Parietal lobe (tissue), 2 donors: ENCODE results near the genes UGT3A1, EGFLAM and RICTOR.

DNA sequence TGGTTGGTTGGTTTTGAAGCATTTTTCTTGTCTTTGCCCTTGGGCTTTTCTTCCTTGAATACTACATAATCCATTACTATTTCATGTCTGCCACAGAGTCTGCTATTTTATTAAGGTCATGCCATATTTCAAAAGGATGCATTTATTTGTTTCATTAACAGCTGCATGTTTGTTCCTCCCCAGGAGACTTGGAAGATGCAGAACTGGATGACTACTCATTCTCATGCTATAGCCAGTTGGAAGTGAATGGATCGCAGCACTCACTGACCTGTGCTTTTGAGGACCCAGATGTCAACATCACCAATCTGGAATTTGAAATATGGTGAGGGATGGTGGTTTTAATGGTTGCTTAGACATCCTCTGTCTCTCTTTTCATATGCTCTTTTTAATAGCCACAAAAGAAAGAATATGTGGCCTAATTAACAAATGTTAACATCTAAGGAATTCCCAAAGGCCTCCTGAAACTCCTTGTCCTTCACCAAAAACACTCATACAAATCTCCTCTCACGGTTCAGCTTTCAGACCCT lies 4.0 kb downstream of the IL7R start:
- RAMPAGE, long total RNA: no peak

GRCh38 chr5:35877131-35878321 lies 20.8 kb downstream of the IL7R start:
- RAMPAGE, long total RNA: no peak

DNA sequence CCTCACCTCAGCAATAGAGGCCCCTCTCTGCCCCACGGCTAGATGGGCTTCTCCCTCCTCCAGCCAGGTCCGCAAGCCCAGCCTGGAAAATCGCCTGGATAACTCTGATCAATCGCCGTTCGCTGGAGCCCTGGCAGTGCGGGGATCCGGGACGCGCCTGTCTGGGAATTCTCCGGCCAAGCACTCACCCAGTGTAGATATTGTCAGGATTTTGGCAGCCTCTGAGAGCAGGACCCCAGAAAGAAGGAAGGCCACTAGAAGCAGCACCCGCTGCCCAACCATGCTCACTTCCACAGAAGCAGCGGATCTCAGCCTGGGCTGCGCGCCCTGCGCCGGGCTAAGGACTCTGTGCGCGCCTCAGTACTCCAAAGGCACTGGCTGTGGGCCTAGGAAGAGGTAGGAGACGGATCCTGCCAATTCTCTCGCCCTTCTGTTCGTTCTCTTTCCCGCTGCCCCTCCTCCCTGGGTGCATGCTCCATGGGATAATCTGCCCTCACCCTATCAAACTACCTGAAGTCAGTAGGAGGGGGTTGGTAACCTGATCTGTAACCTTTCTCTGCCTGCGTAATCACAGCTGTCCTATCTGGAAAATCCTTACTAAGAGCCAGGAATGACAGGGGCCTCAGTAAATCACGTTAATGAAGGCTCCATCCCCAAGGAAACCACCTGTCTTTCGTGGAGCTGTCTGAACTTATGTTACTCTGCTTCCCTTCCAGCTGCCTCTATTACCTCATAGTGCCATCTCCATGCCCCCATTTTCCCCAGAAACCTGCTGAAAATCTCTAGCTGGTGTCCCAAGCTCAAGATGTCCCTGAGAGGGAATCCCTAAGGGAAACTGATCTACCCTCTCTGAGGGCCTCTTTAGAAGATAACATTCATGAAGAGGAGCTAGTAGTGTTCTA lies at the start of gene UGT3A1:
Gene UGT3A1 (minus strand): TSS at position 432 of the 902 bp plus-strand sequence.
- RAMPAGE, long total RNA: no peak

GRCh38 chr5:36535257-36535795 lies 71.1 kb upstream of the SLC1A3 start:
- RAMPAGE, long total RNA: no peak

DNA sequence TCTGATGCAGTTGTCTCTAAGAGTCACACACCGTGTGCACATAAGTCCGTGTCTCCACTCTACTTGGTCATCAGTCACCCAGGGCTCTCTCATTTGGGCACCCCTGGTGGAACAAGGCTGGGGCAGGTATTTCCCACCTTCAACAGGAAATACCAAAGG lies 12.5 kb downstream of the SLC1A3 start:
- RAMPAGE, long total RNA: no peak

DNA sequence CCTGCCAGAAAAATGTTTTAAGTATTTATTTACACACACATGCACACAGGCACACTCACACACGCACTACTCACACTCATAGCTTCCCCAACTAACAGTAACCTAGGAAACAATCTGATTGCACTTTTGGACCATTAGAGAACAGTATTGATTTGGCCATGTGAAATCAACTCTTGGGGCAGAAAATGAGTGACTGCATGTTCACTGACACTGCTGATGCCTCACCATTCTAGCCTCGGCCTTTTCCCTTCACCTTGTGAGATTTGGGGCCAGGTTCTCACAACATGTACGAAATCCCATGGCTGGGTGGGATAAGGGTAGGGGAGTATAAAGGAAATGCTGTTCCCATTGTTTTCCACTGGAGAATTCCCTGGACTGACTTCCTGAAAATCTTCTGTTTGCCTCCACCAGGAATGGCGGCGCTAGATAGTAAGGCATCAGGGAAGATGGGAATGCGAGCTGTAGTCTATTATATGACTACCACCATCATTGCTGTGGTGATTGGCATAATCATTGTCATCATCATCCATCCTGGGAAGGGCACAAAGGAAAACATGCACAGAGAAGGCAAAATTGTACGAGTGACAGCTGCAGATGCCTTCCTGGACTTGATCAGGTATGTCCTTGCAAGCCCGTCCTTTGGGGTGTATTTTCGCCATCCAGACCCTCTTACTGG lies 64.3 kb downstream of the SLC1A3 start:
- RAMPAGE, long total RNA: no peak

GRCh38 chr5:36877911-36878694 lies 1.5 kb downstream of the NIPBL start:
- RAMPAGE, long total RNA: no peak

DNA sequence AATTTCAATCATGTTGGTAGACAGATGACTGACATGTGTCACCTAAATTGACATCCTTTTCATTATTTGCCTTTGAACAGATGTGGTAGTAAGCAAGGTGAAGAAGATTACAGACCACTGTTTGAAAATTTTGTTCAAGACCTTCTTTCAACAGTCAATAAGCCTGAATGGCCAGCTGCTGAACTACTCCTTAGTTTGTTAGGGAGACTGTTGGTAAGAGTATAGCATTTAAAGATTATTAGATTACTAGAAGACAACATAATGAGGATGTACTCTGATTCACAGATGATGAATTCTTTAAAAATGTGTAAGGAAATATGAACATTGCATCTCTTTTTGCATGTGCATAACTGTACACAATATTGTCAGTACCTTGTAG lies 139.4 kb downstream of the NIPBL start:
- RAMPAGE, long total RNA: no peak

DNA sequence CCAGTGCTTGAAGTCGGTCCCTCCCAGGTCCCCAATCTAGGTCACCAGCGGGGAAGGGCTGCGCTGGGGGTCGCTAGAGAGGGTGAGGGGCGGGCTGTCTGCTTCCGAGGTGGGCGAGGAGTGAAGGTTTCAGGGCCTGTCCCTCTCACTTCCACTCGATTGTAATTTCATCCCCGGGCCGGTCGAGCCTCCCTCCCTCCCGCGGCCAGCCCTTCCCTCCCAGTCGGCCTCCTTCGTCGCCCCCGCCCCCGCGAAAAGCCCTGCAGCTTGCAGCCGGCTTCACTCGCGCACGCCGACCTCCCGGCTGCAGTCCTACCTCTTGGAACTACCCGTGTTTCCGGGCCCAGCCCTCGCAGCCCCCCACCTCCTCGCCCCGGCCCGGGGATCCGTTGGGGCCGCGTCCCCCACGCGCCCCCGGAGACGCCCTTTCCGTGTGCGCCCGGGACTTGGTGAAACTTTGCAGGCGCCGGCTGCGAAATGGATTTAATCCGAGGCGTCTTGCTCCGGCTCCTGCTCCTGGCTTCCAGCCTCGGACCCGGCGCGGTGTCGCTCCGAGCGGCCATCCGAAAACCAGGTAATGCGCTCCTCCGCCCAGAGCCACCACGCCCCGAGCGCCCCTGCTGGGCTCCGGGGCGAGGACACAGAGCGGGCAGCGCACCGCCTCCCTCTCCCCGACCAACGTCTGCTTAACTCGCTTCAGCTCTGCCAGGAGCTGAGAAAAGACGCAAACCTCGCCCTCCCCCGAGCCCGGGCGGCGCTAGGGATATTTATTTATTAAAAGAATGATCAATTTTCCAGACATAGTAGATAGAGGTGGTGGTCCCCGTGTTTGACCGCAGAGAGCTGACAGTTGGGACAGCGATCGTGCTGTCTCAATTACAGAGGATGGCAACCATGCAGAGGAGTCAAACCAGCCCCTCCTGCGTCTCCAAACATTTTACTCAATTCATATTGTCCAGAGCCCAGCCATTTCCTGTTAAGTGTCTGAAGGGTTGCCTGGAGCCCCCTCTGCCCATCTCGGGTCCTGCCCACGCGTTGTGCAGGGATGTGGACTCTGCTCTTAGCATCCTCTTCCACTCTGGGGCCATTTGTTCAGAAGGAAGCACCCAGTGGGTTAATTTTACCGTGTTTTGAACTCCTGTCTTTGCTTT lies at the start of gene EGFLAM:
Gene EGFLAM (plus strand): TSS at position 282 of the 1,151 bp plus-strand sequence.
- RAMPAGE, long total RNA: no peak

DNA sequence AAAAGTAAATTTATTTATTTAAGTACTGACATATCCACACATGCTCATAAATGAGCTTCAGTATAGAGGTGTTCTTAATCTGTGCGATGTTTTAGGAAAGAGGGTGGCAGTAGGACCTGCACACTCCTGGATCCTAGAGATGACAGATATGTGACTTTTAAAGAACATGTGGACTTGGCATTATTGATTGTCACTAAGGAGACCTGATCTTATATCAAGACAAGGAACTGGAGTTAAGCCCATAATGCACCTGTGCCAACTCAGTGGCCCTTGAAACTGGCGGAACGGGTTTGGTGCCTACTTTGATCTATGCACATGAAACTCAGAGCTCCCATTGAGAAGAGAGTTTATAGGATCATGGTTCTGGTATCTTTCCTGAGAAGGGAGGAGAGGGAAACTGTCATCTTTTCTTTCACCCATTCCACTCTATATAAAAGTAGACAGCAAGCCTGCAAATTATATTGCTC lies 57.7 kb upstream of the LIFR start:
- RAMPAGE, long total RNA: no peak

- RAMPAGE, long total RNA: no peak
Measured at GRCh38 chr5:38956577-38957330, 110.9 kb downstream of the OSMR start.

DNA sequence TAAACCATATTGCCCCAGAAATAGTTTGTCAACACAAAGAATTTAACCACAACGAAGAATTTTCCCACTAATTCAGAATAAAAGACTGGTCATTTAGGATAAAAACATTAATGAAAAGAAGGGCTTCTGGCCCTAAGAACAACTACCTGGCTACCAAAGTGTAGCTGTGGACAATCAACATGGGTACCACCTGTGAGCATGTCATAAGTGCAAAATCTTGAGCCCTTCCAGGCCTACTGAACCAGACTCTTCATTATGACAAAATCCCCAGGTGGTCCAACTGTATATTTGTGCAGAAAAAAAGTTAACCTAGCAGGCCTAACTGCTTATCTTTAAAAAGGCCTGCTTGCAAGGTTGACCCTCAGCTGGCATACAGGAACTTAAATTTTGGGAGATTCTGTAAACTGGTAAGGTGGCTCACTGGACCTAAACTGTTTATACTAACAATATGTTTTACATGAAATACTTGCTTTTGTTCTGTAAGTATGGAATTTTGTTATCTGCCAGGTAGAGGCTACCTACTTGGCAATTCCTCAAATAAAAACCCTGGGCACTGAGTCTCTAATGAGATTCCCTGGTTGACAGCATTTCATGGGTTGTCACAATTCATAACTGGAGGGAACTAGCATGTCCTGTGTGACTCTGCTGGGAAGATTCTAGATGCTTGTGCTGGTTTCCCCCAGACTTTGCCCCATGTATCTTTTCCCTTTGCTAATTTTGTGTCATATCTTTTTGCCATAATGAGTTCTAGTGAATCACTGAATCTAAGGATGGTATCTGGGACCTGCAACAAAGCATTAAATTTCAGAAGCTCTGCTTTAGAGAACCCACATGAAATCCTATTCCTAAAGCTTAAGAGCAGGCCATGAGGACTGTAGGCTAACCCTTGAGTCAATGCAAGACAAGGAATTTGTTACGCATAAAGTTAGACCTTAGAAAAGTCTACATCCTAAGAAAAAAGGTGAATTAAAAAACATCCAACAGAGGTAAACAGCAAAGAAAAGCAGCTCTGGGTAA lies 25.9 kb downstream of the RICTOR start:
- RAMPAGE, long total RNA: no peak

DNA sequence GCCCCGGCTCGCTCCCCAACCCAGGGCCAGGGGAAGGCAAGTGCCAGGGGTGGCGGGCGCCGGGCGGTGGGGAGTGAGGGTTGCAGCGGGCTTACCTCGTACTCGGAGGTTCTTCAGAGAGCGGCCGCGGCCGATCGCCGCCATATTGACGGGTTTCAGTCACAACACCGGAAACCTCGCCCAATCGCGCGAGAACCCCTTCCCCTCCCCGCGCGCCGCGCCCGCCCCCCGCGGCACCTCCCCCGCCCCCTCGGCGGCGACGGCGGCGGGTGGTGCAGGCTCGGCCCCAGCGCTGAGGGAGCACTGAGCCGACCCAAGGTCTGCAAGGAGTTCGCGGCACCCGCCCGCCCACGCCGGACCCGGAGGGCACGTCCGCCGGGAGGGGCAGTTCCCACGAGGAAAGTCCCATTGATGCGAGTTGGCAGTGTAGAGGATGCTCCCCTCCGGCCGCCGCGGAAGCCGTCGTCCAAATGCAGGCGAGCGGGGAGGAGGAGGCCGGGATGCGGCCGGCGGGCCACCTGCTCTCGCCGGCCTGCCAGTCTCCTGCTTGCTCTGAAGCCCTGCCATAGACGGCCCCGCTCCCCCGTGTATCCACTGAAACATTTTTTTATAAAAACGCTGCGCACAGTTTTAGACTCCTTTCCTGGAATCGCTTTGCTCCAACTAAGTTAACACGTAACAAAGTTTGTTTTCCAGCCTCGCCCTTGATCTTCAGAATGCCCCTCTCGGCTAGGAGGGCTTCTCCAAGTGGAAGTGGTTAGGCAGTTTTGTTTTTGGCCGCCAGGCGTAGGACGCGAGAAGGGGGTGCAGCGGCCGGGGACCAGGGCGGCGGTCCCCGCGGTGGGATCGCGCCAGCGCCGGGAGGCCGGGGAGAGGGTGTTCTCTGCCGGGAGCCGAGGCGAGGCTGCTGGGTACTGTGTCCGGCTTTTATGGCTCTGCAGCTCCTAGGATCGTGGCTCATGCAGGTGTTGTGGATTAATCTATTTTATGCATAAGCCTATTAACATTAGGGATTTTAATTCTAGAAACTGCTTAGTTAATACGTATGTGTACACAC lies at the start of gene RICTOR:
Gene RICTOR (minus strand): TSS at position 166 of the 1,057 bp plus-strand sequence.
- RAMPAGE, long total RNA: no peak

DNA sequence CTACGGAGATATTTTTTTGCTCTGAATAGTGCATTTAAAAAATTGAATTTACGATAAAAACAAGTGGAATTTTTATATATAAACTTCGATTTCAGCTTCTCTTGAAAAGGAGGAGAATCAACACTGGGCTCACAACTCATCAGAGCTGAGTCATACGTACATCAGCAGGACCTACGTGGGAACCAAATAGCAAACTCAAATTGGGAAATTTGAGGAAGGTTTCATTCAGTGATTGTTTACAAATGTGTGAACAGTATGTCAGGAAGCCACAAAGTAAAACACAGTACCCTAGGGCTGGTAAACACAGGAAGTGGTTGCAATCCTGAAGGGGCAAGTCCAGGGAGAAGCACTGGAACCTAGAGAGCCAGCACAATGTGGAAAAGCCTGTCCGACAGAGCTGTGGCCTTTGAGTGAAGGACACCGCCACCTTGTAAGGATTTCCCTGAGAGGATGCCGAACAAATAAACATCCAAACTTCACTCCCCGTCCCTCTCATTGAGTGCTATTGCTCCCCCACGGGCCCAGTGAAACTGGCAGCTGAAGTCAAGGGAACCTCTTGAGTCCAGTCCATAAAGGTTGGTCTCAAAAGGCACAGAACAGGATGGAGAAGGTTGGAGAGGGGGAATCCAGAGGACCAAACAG lies 26.7 kb upstream of the RICTOR start:
- RAMPAGE, long total RNA: no peak

GRCh38 chr5:39194330-39195236 lies 24.8 kb downstream of the FYB1 start:
- RAMPAGE, long total RNA: no peak

- RAMPAGE, long total RNA: no peak
Measured at GRCh38 chr5:39208346-39208880, 10.9 kb downstream of the FYB1 start.

GRCh38 chr5:39263779-39264279 lies 44.5 kb upstream of the FYB1 start:
- RAMPAGE, long total RNA: no peak

DNA sequence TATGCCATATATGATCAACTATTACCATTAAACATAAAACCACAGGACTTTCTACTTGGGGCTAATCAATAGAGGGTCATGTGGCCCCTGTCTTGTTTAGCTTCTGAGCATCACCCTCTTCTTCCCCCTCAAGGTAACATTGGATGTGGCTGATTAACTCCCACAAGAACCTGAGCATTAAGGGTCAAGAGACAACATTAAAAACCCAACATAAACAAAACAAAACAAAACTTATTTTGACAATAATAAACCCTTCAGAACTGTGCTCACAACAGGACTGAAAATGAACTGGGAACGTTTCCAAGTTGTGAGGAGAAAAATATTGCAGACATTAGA lies 7.6 kb upstream of the C9 start:
- RAMPAGE, long total RNA: no peak

- RAMPAGE, long total RNA: no peak
Measured at GRCh38 chr5:39448521-39448950, 23.8 kb upstream of the DAB2 start.

DNA sequence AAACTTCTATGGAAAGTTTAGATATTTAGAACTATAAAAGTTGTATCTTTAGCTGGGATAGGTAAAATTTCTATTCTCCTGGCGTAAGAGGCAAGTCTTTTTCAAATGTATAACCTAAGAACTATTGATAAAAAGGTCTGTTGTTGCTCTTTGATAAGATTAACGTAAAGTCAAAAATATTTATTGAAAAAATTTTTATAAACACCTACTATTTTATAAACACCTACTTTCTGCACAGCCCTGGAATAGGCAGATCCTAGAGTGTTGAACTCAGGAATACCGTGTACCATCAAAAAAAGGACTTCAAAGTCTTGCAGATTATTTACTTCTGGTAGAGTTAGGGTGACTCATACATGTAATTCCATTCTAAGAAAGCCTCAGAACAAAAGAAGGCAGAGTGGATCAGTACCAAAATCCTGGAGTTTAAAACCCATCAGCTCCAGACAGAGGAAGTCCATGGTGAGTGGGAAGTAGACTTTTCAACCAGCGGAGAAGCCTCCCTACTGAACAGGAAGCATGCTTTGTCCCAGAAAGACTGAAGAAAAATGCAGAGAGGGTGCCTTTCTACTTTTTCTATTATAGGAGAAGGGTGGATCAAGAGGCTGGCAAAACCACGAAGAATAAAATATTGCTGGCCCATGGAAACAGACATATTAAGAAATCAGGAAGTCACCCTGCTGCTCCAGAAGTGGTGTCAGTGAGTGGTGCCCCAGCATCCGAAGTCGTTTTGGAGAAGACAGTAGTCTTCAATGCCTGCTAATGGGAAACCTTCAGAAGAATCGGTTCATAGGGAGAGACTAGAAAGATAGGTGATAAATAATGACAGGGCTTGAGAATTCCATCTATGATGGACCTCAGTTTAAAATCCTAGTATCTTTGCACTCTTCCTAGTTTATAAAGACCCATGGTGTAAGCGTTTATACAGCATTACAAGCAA lies 45.1 kb upstream of the DAB2 start:
- RAMPAGE, long total RNA: no peak